Ascending aorta (tissue), 1 donor: ENCODE data around the gene TBC1D12.

DNA sequence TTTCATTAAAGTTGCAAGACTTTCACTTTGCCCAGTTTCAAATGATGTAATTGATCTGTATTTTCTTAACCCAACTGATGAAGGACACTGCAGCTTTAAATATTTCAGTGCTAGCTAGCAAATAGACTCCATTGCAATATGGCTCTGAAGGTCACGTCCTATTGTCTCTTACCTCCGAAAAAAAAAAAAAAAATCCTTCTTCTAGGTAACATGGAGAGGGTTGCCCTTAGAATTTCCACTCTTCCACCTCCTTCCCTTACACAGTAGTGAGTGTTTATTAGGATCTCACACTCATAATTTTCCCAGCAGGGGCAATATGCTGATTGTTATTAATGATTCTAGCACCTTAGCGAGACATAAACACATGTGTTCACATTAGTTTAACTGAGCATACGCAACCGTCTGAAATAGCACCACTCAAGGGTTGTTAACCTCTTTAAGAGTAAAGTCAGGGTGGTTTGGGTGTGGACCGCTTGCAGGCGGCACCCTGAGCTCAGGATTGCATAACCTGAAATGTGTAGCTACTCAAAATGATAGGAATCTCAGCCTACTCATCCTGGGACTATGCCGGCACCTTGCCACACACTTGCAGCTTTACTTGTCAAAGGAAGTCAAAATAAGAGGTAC lies 52.3 kb downstream of the CPEB3 start:
- PRO-cap = no peak

DNA sequence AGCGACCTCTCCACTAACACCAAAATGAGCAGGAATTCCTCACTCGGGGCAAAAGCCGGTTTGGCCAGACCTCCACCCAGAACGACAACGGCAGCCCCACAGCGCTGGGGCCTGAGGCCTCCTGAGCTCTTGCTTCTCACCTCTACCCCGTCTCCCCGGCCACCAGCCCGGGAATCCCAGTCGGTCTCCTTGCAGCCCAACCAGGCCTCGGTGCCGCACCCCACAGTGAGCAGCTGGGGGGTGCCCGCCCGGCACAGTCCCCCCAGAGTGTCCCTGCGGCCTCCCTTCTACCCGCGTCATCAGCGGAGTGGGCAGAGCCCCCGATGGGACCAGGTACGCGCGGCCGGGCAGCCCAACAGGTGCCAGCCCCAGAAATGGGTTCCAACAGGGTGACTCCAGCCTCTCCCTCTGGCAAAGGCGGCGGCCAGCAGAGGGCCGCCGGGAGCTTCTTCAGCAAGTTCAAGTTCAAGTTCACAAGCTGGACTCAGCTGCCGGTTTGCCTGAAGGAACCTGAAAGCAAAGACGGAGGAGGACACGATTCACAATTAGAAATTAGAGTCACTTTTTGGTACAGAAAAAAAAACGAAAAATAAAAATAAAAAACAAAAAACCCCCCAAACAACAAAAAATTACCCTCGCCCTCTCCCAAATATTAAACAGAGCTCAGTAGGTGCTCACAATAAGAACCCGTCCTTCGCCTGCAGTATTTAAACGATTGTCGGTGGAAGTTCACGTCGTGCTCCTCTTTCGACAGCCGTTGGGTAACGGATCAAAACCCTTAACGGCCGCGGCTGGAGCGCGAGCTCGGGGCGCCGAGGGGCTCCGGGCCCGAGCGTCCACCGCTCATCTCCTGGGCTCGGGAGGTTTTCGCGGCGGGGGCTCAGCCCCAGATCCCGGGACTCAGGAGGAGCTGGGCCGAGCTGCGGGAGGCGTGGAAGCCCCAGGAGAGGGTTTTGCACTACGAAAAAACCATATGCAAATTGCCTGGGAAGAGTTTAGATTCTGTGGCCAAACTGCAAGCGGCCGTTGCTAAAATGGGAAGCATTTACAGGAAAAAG lies 129.2 kb downstream of the MARCHF5 start:
- PRO-cap = no peak

DNA sequence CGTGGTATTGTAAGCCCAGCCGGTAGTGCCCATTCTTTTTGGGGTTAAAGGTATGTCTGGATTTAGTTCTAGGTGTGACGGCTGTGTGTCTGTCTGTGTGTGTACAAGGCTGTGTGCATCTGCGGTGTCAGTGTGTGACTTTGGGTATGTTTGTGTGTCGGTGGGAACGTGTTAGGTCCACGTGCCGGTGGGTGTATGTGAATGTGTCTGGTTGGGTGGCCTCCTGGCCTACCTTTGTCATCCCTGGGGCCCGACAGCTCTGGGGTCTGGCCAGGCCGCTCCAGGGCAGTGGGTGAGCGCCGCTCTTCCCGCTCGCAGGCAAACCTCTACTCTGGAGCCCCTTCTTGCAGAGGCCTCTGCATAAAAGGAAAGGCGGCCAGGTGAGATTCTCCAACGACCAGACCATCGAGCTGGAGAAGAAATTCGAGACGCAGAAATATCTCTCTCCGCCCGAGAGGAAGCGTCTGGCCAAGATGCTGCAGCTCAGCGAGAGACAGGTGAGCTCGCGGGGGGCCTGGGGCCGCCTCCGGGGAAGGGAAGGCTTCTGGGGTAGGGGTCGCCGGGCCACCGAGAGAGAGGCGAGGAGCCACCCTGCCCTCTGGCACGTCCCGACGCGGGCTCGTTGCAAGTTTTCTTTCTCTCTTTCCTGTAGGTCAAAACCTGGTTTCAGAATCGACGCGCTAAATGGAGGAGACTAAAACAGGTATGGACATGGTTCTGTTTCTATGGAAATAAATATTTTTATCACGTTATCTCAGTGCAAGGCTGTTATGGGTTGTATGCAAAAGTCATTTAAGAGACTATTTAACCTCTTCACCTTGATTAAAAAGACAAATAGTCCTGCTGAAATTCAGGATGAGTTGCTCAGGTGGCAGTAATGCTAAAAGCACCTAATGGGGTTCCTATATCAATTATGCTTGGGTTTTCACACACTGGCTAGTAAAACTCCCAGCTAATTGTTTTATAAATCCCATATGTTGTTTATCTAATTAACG lies 2.6 kb downstream of the HHEX start:
- PRO-cap = no peak

GRCh38 chr10:92693045-92693904 lies 3.5 kb downstream of the HHEX start:
- PRO-cap = no peak

- PRO-cap = no peak
Measured at GRCh38 chr10:92695060-92695834, 5.5 kb downstream of the HHEX start.

- PRO-cap = no peak
Measured at GRCh38 chr10:92747468-92748134, 57.8 kb downstream of the HHEX start.

GRCh38 chr10:93181149-93181802 lies 107.6 kb downstream of the CYP26A1 start:
- PRO-cap = no peak

DNA sequence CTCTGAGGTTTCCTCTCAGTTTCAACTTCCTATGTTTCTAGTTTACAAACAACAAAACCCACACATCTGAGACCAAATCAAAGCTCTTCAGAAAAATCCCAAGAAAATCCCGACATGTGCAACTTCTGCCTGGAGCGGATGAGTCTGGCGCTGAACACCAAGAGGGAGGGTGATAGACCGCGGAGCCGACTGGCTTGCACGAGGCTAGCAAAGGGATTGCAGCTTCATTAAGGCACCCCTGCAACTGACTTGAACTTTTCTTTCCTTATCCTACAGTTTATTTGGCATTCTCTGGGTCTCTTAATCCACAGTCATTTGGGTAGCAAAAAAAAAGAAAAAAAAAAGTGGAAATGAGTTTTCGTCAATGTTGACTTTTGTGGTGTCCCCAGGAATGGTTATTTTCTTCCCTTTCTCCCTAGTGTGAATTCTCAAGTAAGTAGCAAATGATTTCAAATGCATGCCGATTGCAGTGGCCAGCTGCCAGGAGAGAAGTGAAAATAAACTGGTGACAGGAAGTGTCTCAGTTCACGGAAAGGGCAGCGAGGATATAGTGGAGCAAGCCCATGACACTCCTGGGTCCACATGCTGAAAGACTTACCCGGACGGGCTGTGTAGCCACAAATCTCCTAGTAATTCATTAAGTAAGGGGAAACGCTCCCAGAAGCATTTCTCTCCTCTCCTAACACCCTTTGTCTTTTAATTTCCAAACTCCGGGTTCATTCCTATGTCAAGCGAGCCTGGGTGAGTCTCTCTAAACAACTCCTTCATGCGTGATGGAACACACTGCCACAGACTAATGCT lies 125.3 kb downstream of the CYP26A1 start:
- PRO-cap = no peak

GRCh38 chr10:93576781-93577379 lies 10.4 kb downstream of the FFAR4 start:
- PRO-cap = no peak

GRCh38 chr10:93589994-93590542 lies 11.0 kb downstream of the RBP4 start:
- PRO-cap = no peak

- PRO-cap = no peak
Measured at GRCh38 chr10:93702001-93702287, 448 bp downstream of the FRA10AC1 start.

- PRO-cap = no peak
Measured at GRCh38 chr10:93947051-93947610, 46.6 kb upstream of the PLCE1 start.

DNA sequence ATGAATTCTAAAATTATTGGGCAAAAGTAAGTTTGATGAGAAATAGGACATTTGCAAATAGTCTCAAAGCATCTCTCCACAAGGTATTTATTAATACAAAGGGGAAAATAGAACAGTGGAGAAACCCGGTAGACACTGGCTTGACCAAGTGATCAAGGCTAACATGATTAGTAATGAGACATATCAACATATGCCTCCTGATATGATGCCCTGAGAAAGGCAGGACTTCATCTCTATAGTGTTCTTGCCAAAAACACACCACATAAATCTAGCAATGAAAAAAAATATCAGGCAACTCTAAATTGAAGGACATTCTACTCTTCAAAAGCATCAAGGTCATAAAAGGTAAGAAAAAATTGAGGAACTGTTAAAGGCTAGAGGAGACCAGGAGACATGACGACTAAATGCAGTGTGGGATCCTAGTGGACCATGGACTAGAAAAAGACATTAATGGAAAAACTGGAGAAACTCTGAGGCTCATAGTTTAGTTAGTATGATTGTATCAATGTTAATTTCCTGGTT lies 180.7 kb downstream of the PLCE1 start:
- PRO-cap = no peak

DNA sequence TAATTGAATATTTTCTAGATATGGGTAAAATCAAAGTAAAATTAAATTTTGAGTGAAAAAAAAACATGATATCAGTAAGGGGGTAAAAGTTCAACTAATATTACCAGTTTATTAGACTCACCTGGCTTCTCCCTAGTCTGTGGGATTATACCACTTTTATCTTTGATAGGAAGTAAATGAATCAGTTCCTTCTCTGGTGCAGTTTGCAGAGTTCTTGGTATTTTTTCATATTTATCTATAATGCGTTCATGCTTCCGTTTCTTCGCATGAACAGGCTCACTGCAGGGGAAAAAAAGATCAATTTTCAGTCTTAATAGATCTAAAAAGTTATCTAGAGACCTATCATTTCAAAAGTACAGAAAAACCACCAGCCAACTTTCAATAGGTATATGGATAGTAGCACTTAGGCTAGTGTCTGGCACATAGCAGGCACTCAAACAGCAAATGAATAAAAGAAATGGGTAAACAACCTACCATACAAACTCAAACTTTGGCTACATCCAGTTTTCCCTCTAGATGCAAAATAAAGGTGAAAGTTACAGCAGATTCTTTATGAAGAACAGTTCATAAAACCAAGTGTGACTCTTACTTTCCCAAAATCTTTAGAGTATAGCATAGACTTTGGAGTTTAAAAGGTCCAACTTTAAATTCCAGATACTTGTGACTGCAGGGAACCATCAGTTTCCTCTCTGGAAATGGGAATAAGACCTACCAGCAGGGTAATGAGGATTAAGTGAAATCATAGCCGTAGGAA lies 5.5 kb downstream of the NOC3L start:
- PRO-cap = no peak

GRCh38 chr10:94402041-94403349 lies at the start of gene TBC1D12:
Gene TBC1D12, plus strand, starts transcription at chr10:94402541.
- PRO-cap = unidirectional peak, plus-strand start at chr10:94402496; unidirectional peak, plus-strand start at chr10:94402572

- PRO-cap = no peak
Measured at GRCh38 chr10:94475662-94476096, 69.9 kb upstream of the HELLS start.

- PRO-cap = no peak
Measured at GRCh38 chr10:95039035-95039546, 30.2 kb downstream of the CYP2C8 start.

- PRO-cap = no peak
Measured at GRCh38 chr10:95071029-95071694, 1.9 kb upstream of the CYP2C8 start.

GRCh38 chr10:95268302-95268917 lies 22.4 kb downstream of the PDLIM1 start:
- PRO-cap = no peak

DNA sequence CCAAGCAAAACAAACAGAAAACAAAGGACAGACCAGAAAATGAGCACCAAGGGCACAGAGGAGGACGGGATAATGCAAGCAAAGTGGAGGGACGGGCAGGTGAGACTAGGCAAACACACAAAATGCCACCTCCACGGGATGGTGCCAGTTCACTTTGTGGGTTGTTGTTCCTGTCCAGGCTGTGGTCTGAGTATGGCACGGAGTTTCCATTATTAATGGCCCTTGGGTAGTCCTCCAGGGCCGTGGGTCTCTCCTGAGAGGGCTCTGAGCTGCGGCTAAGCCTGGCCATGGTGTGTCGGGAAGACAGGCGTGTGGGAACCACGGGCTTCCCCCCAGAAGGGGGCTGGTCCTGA lies 64.7 kb upstream of the PDLIM1 start:
- PRO-cap = no peak